Hepatocyte (in vitro differentiated cells and primary cell): ENCODE results near the genes HBS1L and MYB.

DNA sequence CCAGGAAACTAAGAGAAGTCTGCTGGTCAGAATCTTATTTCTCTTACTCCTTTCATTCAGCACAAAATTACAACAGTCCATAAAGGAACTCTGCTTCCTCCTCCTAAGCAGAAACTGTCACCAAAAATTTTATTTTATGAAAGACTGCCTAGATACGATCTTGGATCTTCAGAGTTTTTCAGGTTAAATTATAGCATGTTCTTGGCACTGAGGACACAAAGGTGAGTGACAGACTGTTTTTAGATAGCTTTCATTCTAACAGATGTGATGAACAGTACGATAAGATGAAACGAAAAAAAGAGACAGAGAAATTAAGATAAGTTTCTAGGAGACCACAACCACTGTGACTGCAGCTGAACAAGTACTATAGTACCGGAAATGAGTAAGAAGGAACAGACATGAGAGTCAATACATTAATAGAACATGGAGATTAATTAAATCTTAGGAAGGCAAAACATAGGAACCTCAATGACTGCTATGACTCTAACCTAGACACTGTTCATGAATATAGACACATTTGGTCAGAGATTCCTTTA lies 40.4 kb downstream of the HBS1L start:
- RAMPAGE, long total RNA, result no peak
- RRBS, result no CpG with 5 or more reads among the region's 4 CpGs

- RAMPAGE, long total RNA, result no peak
- RRBS, result 0% methylated on average over 4 of the region's 55 CpGs
Measured at GRCh38 chr6:135053986-135055119, at the start of gene HBS1L. Gene HBS1L (minus strand): TSS chr6:135054822.

DNA sequence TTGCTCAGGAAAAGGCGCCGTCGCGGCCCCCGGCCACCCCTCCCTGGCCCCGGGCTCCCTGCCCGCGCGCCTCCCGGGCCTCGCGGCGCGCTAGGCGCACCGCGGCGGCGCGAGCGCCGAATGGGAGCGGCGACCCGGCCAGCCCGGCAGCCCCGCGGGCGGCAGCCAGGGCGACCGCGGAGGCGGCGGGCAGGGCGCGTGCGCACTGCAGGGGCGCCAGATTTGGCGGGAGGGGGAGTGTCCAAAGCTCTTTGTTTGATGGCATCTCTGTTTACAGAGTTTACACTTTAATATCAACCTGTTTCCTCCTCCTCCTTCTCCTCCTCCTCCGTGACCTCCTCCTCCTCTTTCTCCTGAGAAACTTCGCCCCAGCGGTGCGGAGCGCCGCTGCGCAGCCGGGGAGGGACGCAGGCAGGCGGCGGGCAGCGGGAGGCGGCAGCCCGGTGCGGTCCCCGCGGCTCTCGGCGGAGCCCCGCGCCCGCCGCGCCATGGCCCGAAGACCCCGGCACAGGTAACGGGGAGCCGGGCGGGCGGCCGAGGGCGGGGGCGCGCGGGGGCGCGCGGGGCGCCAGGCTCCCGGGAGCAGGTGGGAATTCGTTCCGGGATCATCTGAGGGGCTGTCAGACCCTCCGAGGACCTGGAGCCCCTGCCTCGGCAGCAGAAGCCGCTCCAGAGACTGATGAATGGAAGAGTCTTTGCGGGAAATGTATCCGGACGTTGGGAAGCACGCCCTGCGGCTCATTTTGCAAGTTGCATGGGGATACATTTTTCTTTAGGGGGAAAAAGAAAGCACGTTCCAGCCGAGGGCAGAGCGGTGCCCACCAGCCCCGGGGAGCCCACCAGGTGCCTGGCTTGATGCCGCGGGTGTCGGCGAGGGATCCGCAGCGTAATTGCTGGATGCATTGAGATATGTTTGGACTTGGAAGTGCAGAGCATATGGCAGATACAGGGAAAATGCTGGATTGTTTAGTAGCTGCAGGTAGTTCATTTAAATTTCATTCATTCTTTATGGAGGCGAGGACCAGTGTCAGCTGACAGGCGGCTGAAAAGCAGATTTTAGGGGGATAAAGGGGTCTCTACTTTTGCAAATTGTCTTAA lies at the start of gene MYB:
Gene MYB, plus strand, starts transcription at position 283 of the 1,098 bp plus-strand sequence.
- RAMPAGE, long total RNA, result no peak
- RRBS, result 2% methylated on average over 60 of the region's 101 CpGs

DNA sequence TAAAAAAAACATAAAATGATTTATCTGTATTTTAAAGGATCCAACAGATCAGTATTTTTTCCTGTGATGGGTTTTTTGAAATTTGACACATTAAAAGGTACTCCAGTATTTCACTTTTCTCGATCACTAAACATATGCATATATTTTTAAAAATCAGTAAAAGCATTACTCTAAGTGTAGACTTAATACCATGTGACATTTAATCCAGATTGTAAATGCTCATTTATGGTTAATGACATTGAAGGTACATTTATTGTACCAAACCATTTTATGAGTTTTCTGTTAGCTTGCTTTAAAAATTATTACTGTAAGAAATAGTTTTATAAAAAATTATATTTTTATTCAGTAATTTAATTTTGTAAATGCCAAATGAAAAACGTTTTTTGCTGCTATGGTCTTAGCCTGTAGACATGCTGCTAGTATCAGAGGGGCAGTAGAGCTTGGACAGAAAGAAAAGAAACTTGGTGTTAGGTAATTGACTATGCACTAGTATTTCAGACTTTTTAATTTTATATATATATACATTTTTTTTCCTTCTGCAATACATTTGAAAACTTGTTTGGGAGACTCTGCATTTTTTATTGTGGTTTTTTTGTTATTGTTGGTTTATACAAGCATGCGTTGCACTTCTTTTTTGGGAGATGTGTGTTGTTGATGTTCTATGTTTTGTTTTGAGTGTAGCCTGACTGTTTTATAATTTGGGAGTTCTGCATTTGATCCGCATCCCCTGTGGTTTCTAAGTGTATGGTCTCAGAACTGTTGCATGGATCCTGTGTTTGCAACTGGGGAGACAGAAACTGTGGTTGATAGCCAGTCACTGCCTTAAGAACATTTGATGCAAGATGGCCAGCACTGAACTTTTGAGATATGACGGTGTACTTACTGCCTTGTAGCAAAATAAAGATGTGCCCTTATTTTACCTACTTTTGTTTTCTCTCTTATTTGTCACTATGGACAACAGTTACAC lies 37.4 kb downstream of the MYB start:
- RAMPAGE, long total RNA, result no peak
- RRBS, result no CpG with 5 or more reads among the region's 5 CpGs

GRCh38 chr6:135266641-135267652 lies 85.8 kb downstream of the MYB start:
- RAMPAGE, long total RNA, result no peak
- RRBS, result no CpG with 5 or more reads among the region's 12 CpGs

- RAMPAGE, long total RNA, result no peak
- RRBS, result no CpG with 5 or more reads among the region's 4 CpGs
Measured at GRCh38 chr6:135722668-135722955, 128.9 kb upstream of the PDE7B start.

DNA sequence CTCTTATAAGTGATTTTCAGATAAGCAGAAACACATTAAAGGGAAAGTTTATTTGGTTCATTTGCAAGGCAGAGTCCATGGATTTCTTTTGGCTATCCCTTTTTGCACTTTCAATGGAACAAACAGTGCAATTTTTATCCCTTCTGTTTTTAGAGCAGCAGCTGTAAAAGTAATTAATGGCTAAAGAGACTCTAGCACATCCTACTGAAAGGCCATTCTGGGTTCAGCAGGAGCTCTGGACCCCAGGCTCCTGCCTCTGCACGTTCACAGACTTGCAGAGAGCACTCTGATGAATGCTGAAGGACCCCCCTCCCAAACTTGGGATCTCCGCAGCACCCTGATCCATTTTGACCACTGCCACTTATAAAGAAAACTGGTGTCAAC lies 40.3 kb upstream of the PDE7B start:
- RAMPAGE, long total RNA, result no peak
- RRBS, result no CpG with 5 or more reads among the region's 2 CpGs

- RAMPAGE, long total RNA, result no peak
- RRBS, result no CpG with 5 or more reads among the region's 6 CpGs
Measured at GRCh38 chr6:135877313-135878068, 26.0 kb downstream of the PDE7B start.

DNA sequence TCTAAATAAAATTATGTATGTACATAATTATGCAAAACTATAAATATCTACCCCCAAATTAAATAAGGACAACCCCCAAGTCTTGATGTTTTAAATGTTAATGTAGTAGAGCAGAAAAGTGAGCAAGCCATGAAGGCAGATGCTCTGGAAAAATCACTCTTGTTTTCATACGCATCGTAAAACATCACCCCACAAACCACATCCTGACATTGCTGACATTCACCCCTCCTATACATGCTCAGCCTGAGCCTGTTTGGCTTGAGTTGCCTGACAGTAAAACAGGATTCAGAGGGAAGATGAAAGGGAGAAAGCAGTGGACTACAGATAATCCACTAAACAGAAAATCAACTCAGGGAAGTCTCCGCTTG lies 28.4 kb downstream of the PDE7B start:
- RAMPAGE, long total RNA, result no peak
- RRBS, result no CpG with 5 or more reads among the region's 3 CpGs

DNA sequence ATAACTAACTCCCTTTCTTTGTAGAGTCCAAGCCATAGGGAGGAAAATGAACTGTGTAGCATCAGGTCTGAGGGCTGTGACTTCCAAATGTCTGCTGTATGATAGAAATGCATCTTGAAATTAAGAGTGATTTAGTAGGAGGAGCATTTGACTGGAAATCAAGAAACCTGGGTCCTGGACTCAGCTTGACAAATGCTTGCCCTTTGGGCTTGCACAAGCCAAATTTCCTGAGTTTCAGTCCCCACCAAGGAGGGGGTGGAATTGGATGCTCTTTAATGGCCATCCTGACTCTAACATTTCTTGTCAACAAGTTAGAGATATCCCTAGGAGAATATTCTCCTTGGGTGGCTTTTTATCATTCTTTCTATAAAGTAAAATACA lies 187.1 kb downstream of the PDE7B start:
- RAMPAGE, long total RNA, result no peak

DNA sequence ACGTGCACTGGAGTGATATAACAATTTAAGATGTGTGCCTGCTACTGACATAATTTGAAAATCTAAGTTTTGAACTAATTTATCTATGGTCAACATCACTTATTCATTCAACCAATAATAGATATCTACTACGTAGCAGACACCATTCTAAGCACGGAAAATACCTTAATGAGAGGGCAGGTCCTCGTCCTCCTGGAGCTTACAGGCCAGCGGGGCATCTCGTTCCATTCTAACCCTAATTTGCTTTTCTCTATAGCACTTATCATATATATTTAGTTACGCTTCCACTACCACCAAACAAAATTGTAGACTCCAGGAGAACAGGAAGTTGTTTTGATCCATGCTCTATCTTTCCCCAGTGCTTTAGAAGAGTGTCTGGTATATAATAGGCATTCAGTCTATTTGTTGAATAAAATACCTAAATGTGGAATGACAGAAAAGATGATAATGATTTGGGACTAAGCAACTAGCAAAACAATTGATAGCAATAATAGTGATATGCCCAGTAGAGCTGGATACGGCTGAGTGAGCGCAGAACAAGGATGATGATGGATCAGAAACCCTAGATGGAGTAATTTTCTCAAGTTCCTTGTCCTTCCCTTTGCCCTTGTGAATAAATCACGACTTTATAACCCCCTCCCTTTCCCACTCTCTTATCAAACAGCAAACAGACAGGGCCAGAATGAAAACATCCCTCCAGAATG lies 1.0 kb upstream of the MTFR2 start:
- RAMPAGE, long total RNA, result no peak
- RRBS, result no CpG with 5 or more reads among the region's 10 CpGs

- RAMPAGE, long total RNA, result no peak
- RRBS, result no CpG with 5 or more reads among the region's 4 CpGs
Measured at GRCh38 chr6:136270049-136270616, 19.5 kb downstream of the BCLAF1 start.

- RAMPAGE, long total RNA, result no peak
- RRBS, result no CpG with 5 or more reads among the region's 2 CpGs
Measured at GRCh38 chr6:136275279-136275879, 14.3 kb downstream of the BCLAF1 start.

DNA sequence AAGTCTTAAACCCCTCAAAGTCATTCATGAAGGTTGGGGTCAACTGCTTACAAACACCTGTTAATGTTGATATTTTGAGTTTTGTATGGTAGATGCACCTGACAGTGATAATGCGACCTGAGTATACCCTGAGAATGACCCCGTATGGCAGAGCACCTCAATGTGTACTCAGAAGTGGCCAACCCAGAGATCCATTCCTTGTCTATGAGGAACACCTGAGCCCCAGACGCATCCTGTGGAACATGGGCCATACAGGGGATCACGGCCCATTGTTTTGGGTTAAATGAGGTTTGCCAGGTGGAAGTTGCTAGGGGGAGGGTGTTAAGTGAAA lies 36.7 kb downstream of the MAP7 start:
- RAMPAGE, long total RNA, result no peak
- RRBS, result no CpG with 5 or more reads among the region's 4 CpGs

DNA sequence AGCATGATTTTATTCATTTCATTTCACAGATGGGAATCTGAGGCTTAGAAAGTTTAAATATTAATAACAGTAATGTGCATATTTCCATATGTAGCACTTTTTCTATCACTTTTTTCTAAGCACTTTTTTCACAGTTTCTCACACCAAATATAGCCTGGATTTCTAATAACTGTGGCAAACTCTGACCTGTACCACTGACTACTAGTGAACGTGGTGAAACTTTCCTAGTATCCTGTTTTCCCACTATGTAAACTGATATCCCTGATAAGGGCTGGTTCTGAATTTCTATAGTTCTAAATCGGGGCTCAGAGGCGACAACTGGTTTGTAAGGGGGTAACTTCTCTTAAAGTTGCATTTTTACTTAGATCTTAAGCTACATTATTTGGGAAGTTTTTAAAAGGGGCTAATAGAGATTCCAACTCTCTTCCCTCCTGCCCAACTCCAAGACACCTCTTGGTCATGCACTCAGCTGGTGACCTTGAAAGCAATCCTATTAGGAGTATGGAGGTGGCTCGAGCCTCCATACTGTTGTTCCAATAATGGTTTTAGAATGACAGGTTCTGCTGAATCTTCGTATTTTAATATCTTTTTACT lies 32.5 kb downstream of the MAP7 start:
- RAMPAGE, long total RNA, result no peak
- RRBS, result no CpG with 5 or more reads among the region's 5 CpGs

DNA sequence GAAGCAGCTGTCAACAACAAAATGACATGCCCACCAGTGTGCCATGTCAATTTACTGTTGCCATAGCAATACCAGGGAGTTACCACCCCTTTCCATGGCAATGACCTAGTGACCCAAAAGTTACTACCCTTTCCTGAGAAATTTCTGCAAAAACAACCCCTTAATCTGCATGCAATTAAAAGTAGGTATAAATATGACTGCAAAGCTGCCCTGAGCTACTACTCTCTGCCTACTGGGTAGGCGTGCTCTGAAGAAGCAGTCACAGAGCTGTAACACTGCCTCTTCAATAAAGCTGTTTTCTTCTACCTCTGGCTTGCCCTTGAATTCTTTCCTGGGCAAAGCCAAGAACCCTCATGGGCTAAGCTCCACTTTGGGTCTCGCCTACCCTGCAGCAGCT lies 20.9 kb downstream of the MAP3K5 start:
- RAMPAGE, long total RNA, result no peak
- RRBS, result no CpG with 5 or more reads among the region's 2 CpGs

GRCh38 chr6:136791219-136792302 lies 716 bp downstream of the MAP3K5 start:
- RAMPAGE, long total RNA, result no peak
- RRBS, result 2% methylated on average over 29 of the region's 95 CpGs

DNA sequence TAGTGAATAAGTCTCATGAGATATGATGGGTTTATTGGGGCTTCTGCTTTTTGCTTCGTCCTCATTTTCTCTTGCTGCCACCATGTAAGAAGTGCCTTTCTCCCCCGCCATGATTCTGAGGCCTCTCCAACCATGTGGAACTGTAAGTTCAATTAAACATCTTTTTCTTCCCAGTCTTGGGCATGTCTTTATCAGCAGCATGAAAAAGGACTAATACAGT lies 11.7 kb downstream of the IFNGR1 start:
- RAMPAGE, long total RNA, result no peak
- RRBS, result no CpG with 5 or more reads among the region's 2 CpGs

GRCh38 chr6:137234062-137234460 lies 14.9 kb upstream of the IFNGR1 start:
- RAMPAGE, long total RNA, result no peak
- RRBS, result no CpG with 5 or more reads among the region's 2 CpGs

DNA sequence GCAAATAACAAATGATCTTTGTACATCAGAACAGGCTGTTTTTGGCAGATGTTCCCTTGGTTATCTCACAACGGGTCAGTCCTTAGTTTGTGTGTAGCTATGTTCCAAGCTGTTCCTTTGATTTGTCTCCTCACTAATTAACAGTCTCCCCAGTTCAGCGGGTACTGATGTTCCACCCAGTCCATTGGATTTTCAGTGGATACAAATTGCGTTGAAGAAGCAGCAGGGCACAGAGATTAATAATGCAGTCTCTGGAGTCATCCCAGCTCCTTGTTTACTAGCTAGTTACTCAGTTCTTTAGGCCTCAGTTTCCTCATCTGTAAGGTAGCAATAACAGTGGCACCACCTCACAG lies 131.2 kb upstream of the IFNGR1 start:
- RAMPAGE, long total RNA, result no peak
- RRBS, result no CpG with 5 or more reads among the region's 3 CpGs